NT2/D1 (cell line): ENCODE data around the gene ZNF19.

- RRBS, 2 experiments: no CpG with 5 or more reads among the region's 16 CpGs
These were observed 50.0 kb downstream of the VAC14 start for GRCh38 chr16:70750762-70751470.

GRCh38 chr16:70753186-70753791 is 47.7 kb downstream of the VAC14 start:
- RRBS, 2 experiments: 67 to 92% methylated on average over 1 of the region's 9 CpGs

GRCh38 chr16:71385232-71385671 is 26.7 kb downstream of the CALB2 start:
- RRBS, 2 experiments: 100% methylated on average over 1 of the region's 8 CpGs

GRCh38 chr16:71489059-71489491 is at the start of gene ZNF19:
ZNF19 (minus strand) TSS chr16:71489324.
- RRBS, 2 experiments: no CpG with 5 or more reads among the region's 23 CpGs

DNA sequence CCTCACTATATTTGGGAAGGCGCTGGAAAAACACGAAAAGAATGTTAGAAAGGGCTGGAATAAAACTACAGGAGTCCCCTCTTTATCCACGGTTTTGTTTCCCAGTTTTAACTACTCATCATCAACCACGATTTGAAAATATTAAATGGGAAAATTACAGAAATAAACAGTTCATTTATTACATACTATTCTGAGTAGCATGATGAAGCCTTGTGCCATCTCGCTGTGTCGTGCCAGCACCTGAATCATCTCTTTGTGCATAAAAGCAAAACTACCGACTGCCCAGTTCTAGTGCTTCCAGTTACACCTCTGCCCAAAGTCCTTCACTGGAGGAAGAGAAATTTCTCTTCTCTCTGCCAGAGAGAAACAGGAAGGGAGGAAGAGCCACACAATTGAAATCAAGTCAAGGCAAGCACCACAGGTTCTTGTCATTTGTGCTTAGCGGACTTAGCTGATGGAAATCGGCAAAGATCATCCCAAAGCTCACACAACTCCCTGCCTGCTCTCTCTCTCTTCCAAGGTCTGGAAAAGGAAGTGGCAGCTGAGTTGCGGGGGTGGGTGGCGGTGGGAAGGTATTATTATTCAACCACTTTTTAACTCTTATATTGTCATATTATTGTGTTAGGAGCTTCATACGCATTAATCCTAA is 1.3 kb upstream of the CHST4 start:
- RRBS, 2 experiments: no CpG with 5 or more reads among the region's 12 CpGs

GRCh38 chr16:71732791-71733246 is 8.3 kb upstream of the PHLPP2 start:
- RRBS, 2 experiments: no CpG with 5 or more reads among the region's 5 CpGs

DNA sequence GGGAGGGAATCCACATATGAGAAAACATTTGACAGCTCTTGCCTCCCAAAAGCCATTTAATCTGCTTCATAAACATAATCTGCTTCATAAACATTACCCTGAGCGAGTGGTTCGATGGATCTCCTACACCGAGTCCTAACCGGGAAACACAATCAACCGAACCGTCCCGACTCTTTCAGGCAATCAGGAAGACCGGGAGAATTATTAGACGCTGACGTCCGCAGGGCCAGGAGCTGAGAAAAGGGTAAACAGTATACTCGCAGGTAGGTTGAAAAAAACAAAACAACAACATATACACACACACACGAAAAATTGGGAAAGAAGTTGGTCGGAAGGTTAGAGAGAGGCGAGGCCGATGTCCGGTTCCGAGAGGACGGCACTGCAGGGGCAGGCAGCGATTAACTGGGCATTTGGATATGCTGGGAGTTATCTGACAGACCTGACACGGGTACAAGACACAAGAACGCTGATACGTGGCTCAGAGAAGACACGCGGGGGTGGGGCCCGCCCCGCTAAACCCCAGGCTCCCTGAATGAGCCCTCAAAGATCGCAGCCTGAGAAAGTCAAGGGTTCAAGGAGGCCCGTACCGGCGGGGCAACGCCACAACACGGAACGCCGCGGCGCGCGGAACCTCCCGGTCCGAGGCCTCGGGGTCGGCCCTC is 585 bp downstream of the AP1G1 start:
- RRBS, 2 experiments: 3 to 4% methylated on average over 17 to 18 of the region's 43 CpGs

GRCh38 chr16:71846113-71846864 is 513 bp downstream of the ATXN1L start:
- RRBS, 2 experiments: 2 to 3% methylated on average over 6 of the region's 43 CpGs

DNA sequence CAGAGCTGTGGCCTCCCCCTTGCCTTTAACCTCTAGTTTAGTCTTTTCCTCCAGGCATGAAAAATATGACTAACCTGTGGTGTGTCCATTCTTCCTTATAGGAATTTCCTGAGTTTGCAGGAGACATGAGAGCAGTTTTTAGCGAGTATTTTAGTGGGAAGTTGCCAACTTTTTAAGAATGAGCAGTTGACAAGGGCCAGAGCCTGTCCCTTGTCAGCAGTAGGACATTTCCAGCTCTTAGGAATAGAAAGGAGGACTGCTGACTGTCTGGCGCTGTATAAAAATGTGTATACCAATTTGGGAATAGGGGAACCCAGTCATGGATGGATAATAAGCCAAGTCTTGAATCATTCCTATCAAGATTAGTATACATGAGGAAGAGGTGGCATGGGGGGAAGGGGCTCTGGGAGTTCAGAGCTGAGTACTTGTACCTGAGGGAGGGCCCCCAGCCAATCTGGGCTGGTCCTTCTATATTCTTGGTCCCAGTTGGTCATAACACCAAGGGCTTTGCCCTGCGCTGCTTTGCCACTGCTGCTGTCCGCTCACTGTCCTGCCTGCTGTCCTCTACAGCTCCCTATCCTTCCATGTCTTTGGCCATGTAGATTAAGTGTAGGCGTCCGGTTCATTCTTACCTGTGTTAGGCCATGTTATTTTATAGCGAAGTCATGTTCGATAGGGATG is 8.9 kb downstream of the ATXN1L start:
- RRBS, 2 experiments: no CpG with 5 or more reads among the region's 8 CpGs

DNA sequence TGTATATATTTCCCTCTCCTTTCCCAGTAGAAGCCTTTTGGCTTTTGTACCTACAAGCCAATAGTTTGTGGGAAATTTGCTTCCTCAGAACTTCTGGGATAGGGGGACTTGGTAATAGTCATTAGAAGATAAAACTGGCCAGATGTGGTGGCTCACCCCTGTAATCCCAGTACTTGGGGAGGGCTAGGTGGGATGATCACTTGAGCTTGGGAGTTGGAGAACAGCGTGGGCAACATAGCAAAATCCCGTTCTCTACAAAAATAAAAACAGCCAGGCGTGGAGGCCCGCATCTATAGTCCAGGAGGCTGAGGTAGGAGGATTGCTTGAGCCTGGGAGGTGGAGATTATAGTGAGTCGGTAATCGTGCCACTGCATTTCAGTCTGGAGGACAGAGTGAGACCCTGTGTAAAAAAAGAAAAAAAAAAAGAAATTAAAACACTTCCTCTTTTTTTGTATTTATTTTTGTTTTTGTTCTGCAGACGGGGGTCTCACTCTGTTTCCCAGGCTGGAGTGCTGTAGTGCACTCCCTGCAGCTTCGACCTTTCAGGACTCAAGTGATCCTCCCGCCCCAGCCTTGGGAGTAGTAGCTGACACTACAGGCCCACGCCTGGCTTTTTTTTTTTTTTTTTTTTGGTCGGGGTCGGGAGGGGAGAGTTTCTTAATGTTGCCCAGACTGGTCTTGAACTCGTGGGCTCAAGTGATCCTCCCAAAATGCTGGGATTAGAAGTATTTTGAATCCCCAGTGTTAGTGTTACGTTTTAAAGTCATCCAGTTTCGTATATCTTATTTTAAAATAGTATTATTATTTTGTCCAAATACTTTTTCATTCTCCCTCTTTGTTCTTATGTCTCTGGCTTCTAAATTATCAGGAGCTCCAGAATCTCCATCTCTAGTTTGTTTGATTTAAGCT is 1.5 kb downstream of the IST1 start:
- RRBS, 2 experiments: no CpG with 5 or more reads among the region's 15 CpGs

DNA sequence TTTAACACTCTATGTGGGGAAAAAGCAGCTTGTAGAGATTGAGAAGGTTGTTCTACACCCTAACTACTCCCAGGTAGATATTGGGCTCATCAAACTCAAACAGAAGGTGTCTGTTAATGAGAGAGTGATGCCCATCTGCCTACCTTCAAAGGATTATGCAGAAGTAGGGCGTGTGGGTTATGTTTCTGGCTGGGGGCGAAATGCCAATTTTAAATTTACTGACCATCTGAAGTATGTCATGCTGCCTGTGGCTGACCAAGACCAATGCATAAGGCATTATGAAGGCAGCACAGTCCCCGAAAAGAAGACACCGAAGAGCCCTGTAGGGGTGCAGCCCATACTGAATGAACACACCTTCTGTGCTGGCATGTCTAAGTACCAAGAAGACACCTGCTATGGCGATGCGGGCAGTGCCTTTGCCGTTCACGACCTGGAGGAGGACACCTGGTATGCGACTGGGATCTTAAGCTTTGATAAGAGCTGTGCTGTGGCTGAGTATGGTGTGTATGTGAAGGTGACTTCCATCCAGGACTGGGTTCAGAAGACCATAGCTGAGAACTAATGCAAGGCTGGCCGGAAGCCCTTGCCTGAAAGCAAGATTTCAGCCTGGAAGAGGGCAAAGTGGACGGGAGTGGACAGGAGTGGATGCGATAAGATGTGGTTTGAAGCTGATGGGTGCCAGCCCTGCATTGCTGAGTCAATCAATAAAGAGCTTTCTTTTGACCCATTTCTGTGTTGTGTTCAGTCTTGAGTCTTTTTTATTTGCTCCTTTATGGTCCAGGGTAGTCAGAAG is 2.5 kb upstream of the HPR start:
- RRBS, 2 experiments: no CpG with 5 or more reads among the region's 12 CpGs

DNA sequence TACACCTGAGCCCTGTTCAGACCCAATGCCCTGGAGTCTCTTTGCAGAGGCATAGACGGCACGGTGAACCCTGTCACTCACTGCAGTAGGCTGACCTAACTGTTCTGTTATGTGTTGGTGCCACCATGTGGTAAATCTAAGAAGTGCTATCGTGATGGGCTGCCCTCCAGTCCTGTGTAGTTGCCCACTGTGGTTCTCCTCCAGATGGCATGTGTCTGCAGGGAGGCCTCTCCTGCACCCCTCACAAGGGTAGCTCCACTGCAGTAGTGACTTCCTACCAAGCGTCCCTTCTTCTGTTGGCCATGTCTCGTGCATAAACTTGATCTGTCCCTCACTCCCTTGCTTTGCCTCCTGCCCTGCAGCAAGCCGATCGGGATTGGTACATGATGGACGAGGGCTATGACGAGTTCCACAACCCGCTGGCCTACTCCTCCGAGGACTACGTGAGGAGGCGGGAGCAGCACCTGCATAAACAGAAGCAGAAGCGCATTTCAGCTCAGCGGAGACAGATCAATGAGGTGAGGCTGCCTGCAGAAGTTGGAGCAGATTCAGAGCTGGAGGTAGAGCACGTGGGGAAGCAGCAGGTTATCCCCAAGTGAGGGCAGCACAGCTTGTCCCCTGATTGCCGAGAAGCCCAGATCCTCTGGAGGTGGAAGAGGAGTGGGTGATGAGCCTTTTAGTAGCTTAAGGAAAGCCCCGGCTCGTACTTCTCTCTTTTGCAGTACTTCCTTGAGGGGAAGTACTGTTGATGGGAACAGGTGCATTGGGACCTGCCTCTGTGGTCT is 5.9 kb downstream of the DHX38 start:
- RRBS, 2 experiments: no CpG with 5 or more reads among the region's 19 CpGs

GRCh38 chr16:72100213-72100699 is 6.6 kb downstream of the DHX38 start:
- RRBS, 2 experiments: no CpG with 5 or more reads among the region's 9 CpGs

- RRBS, 2 experiments: no CpG with 5 or more reads among the region's 8 CpGs
These were observed 14.8 kb downstream of the DHX38 start for GRCh38 chr16:72108429-72108778.

- RRBS, 2 experiments: no CpG with 5 or more reads among the region's 21 CpGs
These were observed 252.3 kb downstream of the ZFHX3 start for GRCh38 chr16:72795398-72796208.

GRCh38 chr16:72972751-72973836 is 74.8 kb downstream of the ZFHX3 start:
- RRBS, 2 experiments: no CpG with 5 or more reads among the region's 12 CpGs

DNA sequence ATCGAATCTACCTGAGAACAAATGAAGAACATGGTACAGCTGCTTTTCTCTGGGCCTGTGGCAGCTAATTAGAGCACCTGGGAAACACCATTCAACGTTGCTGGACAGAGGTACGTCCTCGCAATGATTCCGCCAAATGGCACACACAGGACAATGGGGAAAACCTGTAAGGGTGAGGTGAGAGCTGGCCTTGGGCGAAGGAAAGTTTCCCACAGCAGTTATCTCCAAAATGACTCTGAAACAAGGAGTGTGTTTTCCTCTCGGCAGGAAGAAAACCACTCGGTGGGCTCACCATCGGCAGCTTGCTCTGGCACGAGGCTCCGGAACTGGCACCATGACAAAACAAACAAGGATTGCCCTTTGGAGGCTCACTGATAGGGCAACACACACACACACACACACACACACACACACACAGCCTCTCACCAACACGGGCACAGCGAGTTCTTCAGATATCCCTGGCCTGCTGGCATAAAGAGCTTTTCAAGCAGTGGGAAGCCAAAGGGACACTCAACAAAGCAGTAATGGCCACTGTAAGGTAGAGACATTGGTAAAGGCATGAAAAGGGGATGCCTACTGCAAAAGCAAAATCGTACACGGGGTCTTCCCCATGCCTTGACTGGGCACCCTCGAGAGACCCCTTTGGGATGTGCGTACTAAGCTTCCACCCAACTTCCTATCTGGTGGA is 73.6 kb downstream of the ZFHX3 start:
- RRBS, 2 experiments: no CpG with 5 or more reads among the region's 17 CpGs

- RRBS, 2 experiments: no CpG with 5 or more reads among the region's 14 CpGs
These were observed 15.4 kb downstream of the ZFHX3 start for GRCh38 chr16:73032302-73033167.

DNA sequence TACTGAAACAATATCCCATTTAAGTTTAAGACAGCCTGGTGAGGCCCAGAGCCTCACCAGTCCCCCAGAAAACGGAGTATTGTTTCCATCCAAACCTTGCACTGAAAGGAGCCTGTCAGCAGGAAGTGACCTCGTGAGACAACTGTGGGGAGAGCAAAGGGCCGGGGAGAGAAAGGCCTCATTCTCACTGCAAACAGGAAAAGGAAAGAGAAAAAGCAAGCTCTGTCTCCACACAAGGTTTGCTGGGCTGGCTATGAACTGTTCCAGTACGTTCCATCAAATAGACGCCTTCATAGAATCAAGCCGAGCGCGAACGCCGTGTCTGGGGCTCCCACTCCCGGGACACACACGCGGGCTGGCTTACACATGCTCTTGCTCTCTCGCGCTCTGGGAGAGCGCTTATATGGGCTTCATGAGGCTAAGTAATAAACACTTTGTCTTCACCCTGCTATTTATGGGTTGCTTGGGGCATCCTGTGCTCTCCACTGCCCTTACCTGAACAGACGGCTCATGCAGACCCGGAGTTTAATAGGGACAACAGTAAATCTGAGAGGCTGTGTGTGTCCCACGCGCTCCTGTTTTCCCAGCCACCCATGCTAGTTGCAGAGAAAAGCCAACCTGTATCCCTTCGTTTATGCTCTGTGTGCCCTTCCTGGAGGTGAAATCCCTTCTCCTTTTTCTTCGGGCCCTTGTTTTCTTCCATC is 44.6 kb upstream of the ZFHX3 start:
- RRBS, 2 experiments: no CpG with 5 or more reads among the region's 22 CpGs

- RRBS, 2 experiments: no CpG with 5 or more reads among the region's 7 CpGs
These were observed 125.0 kb upstream of the ZFHX3 start for GRCh38 chr16:73172974-73173335.